ENCODE measurements around a stretch of chr6.

DNA sequence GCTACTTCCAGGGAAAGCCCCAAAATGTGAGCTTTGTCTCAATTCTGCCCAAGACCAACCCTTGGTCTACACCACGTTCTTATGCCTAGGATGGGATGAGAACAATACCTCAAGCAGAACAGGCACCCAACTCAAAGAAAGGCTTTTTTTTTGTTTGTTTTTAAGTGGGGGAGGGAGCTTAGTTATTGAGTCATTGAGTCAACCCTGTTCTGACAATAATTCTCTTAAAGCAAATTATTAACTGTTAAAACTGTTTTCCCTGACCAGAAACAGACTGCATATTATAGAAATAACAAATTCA, 106.9 kb downstream of the IPCEF1 start:
- RRBS, result no CpG with 5 or more reads among the region's 1 CpG

DNA sequence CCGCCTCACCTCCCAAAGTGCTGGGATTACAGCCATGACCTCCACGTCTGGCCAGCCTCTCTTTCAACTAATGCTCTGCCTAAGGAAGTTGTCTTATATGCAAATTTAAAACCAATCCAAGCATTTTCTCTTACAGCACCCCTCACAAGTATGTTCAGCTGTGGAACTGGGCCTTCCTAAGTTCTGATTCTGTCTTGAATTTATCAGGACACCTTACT, 26.1 kb downstream of the IPCEF1 start:
- RRBS, result no CpG with 5 or more reads among the region's 2 CpGs

DNA sequence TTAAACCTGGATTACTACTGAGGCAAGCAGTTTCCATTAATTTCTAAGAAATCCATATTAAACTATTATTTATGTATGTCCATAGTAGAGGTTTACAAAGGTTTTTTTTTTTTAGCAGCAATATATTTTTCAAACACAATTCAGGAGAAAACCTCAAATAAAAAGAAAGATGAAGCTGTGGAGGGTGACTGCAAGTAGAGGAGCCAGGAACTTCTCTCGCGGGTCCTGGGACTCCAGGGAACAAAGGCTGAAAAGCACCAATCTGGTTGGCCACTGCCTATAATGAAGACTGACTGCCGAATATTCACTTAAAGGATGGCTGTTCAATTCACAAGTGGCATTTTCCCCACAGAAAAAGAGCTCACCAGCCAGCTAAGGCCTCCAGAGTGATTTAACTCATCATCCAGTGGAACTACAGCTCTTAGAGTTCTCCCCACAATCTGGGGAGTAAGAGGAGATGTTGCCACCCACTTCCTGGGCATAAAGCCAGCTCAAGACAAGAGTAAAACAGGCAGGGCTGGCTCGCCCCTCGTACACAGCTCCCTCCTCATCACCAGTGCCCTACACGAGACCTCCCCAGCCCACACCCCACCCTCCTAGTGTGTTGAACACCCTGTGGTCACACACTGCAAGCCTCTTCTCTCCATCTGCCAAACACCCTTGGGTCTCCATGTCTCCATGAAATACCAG, 47.0 kb upstream of the IPCEF1 start:
- RRBS, result no CpG with 5 or more reads among the region's 6 CpGs

GRCh38 chr6:154438657-154439715, 71.5 kb downstream of the CNKSR3 start:
- RRBS, result no CpG with 5 or more reads among the region's 13 CpGs

GRCh38 chr6:154507247-154507928, 3.1 kb downstream of the CNKSR3 start:
- RRBS, result no CpG with 5 or more reads among the region's 12 CpGs

GRCh38 chr6:154509298-154509715, 1.2 kb downstream of the CNKSR3 start:
- RRBS, result 1% methylated on average over 7 of the region's 26 CpGs

DNA sequence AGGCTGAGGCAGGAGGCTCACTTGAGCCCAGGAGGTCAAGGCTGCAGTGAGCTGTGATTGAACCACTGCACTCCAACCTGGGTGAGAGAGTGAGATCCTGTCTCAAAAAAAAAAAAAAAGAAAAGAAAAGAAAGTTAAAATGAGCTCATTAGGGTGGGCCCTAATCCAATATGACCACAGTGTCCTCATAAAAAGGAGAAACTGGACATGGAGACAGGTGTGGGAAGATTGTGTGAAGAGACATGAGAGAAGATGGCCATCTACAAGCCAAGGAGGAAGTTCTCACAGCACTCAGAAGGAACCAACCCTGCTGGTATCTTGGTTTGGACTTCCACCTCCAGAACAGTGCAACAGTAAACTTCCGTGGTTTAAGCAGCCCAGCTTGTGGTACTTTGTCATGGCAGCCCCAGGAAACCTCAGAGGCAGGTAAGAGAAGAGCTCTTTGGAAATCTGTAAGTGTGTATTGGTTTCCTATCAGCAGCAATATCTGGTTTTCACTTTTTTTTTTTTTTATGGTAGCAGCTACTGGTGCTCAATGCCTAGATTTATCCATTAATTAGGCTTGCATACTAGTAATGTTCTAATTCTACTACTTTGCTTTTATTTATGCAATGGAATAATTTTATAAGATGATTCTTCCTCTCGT, 16.5 kb upstream of the CNKSR3 start:
- RRBS, result no CpG with 5 or more reads among the region's 2 CpGs

DNA sequence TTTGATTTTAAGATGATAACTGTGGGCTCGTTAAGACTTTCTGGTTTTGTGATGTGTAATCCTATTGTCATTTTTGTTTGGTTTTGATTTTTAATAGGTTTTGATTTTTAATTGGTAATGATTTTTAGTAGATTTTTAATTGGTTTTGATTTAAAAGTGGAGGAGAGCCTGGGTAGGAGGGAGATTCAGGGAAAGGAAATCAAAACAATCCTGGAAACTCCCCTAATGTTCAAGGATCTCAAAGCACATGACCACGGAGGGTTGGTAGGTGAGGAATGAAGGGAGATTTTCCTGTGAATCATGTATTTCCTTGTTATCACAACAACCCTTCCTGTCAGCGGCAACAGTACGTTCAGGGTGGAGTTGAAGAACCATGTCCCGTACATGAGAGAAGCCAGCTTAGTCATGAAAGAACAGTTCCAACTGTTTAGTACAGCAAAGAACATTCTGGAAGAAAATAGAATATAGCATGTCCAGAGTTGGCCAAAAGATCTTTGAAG, 79.4 kb upstream of the SCAF8 start:
- RRBS, result no CpG with 5 or more reads among the region's 5 CpGs

- RRBS, result no CpG with 5 or more reads among the region's 6 CpGs
Observed at GRCh38 chr6:154771615-154772099, 38.4 kb downstream of the SCAF8 start.

DNA sequence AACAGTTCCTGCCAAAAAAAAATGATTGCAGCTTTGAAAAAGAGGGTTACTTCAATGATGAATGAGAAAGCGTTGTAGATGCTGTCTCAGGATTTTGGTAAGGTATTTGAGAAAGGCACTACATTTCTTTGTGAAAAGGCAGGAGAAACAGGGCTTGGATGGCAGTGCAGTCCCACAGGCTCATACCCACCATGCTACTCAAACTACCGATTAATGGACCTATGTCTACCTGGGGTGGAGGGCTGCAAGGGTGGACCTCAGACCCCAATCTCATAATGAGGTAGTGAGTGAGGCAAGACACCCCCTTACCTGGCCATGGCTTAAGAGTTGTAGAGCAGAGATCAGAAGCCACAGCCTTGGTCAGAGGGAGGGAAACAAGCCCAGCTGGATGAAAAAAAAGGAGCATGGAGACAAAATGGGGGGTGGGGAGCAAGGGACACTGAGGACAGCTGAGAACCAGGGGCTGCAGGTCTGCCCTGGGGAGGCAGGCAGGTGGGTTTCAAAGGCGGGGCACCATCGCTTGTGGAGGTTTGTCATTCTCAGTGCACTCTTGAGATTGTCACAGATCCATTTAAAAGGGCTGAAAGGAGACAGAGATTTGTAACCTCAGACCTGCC, 105.7 kb upstream of the TIAM2 start:
- RRBS, result no CpG with 5 or more reads among the region's 4 CpGs

DNA sequence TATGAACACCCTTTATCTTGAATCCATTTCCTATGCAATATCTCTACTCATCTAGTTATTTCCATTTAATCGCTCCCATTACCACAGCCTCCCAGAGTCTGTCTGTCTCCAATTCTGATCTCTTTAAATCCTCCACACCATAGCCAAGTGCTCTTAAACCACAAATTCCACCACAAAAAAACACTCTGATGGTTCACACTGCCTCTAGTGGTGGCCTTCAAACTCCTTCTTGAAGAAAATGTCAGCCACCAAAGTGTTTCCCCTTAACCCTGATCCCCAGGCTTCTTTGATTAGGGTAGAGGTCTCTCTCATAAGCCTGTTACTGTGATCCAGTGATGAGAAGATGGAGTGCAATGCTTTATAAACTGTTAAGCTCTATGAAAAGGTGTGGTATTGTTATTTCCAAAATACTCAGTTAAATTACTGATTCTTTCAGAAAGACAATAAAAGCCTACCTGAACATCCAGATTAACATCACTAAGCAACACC, 4.3 kb downstream of the CLDN20 start:
- RRBS, result no CpG with 5 or more reads among the region's 1 CpG

- RRBS, result no CpG with 5 or more reads among the region's 4 CpGs
Observed at GRCh38 chr6:155418545-155418862, 37.1 kb downstream of the NOX3 start.

DNA sequence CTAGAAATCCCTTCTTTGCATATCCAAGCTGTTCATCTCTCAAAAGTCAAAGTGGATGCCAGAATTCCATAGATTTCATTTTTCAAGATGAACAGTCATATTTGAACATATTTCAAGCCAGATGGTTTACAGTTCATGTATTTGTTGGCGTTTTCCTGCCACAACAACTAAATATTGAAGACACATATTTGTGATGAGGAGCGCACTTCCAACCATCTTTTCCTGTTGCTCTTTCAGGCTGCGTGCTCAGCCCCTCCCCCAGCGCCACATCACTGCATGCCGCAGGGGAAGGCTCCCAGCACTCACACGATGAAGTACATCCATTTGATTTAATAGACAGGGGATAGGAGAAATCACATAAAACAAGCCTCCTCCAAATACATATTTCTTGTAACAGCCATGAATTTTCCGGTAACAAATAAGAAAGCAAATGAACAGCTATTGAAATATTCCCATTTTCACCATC, 6.0 kb upstream of the NOX3 start:
- RRBS, result no CpG with 5 or more reads among the region's 7 CpGs

DNA sequence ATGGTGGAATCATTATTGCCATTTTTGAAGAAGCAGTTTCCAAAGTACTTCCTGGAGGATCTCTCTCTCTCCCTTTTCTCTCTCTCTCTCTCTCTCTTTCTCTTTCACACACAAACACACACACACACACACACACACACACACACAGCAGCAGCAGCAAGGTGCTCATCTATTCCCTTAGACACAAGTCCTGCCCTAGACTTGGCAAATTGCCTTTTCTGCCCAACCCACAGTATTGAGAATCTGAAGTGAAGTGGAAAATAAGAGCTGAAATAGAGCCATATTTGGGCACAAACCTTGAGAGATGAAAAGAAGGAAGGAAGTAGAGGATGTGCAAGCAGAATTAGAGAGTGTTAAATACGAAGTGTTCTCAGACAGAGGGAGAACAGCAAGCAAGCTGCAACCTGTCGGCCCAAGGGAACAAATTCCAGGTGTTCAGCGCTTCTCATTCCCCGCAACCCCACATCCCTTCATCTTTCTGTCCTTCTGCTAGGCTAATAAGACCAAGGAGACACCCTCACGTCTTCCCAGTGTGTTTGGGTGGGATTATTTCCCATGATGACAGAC, 557.5 kb upstream of the NOX3 start:
- RRBS, result no CpG with 5 or more reads among the region's 5 CpGs

DNA sequence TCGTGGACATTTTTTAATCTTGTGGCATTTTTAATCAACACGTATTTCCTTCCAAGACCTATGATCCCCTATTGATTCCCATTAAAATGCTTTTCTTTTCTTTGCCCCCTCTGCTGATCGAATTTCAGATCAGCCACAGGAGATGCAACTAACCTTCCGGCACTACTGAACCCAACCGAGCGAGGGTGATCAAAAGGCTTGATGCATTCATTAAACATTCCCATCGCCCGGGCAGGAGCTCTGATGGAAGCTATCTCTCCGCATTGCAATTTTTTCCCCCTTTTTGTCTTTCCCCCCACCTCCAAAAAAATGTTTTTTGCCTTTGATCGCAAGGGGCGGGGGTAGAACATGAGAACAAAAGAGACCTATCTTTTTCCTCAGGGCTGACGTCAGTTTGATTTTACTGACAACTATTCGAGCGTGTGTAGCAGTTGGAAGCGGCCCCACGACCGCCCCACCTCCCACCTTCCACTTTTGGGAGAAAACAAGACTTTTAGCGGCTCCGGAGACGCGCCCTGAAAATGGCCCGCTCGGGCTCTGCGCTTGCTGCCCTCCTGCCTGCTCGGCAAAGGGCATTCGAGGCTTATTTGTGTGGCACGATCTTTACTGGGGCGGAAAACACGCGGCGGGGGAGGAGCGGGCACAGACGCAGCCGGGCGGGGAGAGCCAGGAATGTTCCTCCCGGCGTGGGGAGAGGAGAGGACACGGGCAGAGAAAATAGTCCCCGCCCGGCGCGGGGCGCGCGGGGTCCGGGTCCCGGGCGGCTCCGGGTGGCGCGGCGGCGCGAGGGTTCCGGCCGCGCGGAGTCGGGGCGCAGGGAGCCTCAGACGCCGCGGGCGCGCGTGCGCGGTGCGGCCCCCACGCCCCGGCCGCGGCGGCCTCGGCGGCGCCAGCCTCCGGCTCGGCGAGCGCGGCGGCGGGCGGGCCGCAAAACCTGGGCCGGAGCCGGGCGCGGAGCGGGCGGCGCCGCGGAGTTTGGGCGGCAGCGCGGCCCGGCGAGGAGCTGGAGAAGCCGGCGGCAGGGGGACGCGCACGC, 90.3 kb upstream of the ARID1B start:
- RRBS, result 1% methylated on average over 47 of the region's 105 CpGs

- RRBS, result no CpG with 5 or more reads among the region's 8 CpGs
Observed at GRCh38 chr6:156698058-156698813, 78.9 kb upstream of the ARID1B start.

DNA sequence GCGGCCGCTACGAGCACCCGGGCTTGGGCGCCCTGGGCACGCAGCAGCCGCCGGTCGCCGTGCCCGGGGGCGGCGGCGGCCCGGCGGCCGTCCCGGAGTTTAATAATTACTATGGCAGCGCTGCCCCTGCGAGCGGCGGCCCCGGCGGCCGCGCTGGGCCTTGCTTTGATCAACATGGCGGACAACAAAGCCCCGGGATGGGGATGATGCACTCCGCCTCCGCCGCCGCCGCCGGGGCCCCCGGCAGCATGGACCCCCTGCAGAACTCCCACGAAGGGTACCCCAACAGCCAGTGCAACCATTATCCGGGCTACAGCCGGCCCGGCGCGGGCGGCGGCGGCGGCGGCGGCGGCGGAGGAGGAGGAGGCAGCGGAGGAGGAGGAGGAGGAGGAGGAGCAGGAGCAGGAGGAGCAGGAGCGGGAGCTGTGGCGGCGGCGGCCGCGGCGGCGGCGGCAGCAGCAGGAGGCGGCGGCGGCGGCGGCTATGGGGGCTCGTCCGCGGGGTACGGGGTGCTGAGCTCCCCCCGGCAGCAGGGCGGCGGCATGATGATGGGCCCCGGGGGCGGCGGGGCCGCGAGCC, 1.4 kb downstream of the ARID1B start:
- RRBS, result 1% methylated on average over 25 of the region's 76 CpGs

DNA sequence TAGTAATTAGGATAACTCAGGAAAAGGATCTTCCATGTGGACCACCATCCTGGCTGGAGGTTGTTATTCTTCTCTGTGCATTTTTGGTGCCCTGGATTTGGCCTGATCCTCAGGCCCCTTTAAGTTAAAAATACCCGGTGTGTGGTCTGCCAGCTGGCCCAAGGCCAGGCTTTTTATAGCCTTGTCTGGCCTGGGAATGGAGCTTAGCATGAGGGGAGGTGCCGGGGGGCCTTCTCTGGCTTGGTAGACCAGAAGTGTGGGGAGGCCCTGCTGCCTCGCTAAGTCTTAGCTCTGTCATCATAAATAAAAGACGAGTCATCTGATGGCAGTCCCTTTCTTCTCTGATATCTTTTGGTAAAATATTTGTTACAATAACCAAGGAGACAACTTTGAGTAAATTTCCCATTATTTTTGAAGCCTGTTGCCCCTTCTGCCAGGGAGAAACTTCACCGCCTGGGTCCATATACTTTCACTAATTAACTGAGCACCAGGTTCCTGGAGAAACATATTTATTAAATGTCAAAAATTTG, 71.4 kb downstream of the ARID1B start:
- RRBS, result 7% methylated on average over 2 of the region's 5 CpGs

GRCh38 chr6:156879685-156880162, 102.5 kb downstream of the ARID1B start:
- RRBS, result no CpG with 5 or more reads among the region's 2 CpGs

- RRBS, result no CpG with 5 or more reads among the region's 4 CpGs
Observed at GRCh38 chr6:156936725-156937293, 159.6 kb downstream of the ARID1B start.

Measured in choroid plexus epithelial cell (primary cell).